Aorta (tissue), 1 donor: ENCODE measurements around a stretch of chr2.

DNA sequence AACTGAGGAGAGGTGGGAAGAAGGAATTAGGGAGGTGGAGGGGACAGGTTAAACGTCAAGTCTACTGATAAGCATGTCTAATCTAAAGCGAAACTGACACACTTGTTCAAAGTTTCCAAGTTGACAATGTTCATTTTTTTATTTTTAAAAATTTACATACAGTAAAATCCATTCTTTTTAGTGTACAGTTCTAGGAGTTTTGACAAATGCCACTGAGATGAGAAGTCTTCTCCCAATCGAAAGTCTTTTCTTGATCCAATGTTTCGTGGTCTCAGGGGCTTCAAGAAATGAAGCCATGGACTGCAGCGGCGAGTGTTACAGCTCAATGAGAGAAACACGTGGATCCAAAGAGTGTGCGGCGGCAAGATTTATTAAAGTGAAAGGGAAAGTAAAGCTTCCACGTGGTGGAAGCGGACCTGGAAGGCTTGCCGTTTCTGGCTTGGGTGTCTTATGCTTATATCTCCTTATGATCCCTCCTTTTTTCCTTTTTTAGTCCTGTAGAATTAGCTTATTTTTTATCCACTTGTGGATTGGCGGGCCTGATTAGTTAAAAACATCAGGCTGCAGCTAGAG lies 11.9 kb upstream of the HNMT start:
- PRO-cap = no peak

- PRO-cap = no peak
These were observed 225.7 kb upstream of the SPOPL start for GRCh38 chr2:138275775-138276421.

DNA sequence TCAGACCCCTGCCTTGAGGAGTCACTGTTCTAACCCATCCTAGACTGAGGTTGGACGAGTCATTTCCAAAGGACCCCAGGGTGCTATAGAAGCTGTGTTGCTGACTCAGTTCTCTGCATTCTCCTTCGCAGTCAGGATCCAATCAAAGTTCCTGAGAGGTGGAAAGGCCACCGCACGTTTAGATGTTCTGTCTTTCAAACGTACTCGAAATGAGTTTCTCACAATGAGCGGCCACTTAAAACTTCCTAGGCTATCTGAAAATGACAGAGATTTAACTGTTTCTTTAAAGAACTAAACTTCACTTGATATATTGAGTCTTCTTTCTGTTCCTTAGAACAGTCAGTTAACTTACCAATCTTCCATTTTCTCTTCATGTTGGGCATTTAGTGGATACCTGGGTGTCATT lies 854.6 kb upstream of the NXPH2 start:
- PRO-cap = no peak

GRCh38 chr2:142716417-142717113 lies 160.9 kb upstream of the KYNU start:
- PRO-cap = no peak

DNA sequence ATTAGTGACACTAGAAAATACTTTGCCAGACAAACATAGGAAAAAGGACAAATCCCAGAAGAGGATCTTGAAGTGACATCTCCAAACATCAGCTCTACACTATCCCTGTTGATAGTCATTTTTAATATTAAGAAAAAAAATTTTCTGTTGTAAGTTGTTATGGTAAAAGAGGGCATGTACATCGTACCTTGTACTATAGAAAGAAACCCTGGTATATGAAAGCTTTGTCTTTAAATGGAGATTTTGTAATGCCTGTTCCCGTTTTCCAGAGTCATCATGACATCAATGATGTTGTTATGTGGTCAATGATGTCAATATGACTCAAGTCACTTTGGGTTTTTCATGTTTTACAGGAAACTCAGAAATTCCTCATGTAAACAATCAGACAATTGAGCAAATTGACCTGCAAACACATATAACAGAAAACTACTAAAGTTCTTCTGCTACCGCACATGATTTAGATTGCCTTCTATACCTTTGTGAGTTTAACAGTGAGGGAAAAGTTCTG lies 4.2 kb upstream of the KYNU start:
- PRO-cap = no peak

DNA sequence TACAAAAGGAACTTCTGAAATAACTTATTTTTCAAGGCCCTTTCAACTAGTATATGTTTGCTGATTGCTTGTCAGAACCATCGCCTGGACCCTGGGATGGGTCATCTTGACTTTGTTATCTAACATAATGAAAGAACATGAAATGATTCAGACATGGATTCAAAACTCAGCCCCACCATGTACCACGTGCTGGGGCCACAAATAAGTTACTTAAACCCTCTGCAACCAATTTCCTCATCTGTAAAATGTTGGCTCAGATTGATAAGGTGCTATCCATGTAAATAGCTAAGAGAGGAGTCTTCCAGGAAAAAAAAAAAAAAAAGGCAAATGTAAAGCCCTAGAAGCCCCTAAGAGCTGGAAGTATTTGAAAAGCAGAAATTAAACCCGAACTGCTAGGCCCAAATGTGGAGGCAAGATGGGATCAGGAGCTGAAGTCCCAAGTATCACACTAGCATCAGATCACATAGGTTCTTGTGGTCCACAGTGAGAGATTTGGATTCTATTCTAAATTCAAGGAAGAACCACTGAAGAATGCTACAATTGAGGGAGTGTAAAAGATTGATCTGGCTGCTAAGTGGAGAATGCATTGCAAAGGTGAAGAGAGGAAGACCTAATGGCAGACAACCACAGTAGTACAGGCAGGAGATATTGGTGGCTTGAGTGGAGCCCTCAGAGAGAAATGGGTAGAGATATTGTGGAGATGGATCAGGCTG lies 574.6 kb downstream of the ARHGAP15 start:
- PRO-cap = no peak

DNA sequence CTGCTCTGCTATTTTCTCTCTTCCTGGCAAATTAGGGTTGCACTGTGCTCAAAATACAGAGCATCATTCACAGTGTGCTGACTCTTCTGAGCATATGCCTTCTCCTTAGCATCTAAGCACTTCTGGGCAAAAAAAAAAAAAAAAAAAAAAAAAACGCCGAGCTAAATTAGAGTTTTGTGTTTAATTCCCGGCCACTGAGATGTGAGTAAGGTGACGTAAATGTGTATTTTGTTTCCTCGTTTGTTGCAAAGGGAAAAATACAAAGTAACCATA lies 538.7 kb downstream of the GTDC1 start:
- PRO-cap = no peak

- PRO-cap = no peak
These were observed 431.2 kb downstream of the GTDC1 start for GRCh38 chr2:143901063-143901649.

DNA sequence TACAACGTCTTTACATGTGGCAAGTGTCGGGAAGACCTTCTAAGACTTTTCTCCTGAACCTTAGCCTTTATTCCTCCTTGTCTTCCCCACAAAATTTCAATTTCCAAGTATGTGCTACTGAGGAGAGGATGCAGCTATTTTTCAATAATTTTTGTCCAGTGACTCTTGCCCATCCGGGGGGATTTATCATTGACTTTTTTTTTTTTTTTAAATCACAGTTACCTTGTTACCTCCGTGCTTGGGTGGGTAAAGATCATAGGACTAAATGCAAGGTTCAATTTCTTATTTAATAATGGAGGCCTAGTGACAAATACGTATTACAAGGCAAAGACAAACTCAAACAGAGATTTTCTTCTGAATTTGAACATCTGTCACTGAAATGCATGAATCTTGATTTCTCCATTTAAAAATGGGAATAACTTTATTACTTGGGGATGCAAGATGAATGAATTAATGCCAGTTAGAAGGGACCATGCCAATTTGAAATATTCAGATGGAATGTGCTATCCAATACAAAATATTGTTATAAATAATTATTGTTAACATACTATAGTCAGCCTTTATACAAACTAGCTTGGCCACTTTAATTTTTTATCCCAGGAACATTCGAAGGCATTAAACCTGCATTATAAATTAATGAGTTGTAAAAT lies 84.1 kb downstream of the ZEB2 start:
- PRO-cap = no peak

DNA sequence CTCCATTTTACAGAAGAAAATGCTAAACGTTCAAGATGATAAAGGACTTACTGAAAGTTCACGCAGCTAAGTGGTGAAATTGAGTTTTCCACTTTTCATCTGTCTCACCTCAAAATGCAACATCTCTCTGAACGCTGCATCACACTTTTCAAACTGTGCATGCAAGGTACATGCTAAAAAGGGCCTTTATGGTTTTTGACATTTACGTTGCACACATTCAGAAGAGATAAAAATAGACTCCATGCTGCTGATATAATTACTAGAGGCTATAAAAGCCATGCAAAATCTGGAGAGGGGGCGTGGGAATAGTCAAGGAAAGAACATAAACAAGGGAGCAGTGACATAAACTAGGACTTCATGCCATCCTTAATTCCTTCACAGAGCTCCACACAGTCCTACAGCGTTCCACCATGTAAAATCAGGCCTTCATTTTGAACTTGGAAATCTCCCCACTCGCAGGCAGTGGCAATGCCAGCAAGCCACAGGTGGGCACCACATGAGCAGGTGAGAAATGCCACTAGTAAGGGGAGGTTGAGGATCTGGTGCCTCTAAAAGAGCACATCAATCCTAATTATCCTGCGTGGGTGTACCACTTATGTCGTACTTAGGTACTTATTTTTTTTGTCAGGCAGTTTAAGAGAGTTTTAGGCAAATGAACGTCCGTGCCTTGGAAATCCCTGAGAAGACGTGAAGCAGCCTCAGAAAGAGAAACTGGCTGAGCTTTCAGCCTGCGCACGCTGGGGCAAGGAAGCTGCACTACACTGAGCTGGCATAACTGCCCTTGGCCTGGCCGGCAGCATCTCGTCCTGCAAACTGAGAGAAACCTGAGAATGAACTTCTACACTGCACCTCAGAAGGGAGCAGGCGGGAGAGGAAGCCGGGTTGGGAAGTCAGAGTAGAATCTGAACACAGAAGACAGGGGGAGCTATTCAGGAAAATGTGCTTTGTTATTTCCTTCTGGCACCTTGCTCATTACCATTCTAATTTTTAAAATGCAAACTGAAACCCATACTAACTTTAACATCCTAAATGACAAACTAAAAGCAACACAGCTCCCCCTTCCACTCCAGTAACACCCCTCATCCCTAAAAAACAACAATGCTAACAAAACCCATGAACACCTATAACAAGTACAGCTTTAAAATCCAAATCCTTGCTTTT lies 71.2 kb downstream of the ZEB2 start:
- PRO-cap = unidirectional peak, minus-strand start at position 815 of the sequence

- PRO-cap = no peak
These were observed 39.3 kb downstream of the ZEB2 start for GRCh38 chr2:144480424-144481115.

DNA sequence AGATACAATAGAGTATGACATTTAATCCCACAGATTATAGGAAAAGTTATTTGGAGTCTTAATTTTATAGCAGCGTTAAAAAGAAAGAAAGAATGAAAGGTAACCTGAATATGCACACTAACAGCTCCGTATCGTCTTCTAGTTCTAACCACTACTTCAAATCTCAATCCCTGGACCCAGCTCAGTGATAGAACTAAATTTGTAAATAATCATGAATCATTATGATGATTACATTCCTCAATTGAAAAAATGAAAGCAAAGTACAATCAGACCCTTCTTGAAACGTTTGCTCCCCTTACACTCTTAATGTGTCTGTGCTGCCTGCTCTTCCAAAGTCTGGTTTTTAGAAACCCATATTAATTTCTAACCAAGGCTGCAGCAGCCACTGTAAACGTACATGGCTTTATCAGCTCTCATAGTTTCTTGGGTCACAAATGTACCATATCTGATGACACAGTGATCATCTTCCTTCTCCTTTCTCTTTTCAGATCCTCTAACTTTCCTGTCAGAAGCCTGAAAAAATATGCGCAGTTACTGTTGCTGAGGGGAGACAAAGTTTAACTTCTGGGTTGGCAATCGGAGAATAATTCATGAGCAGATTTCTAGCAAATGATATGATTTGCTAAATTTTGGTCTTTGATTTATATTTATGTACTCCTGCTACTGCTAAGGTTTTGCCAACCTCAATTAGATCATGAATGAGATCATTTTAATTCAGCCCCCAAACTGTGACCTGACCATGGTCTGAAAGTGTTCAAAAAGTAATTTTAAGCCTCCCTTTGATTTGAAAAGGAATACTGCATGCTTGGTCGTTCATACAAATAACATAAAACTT lies 12.4 kb downstream of the ZEB2 start:
- PRO-cap = no peak

GRCh38 chr2:144517044-144518099 lies 2.5 kb downstream of the ZEB2 start:
- PRO-cap = bidirectional peak, plus-strand start at chr2:144517216, minus-strand start at chr2:144517208; bidirectional peak, plus-strand start at chr2:144517373, minus-strand start at chr2:144517421; bidirectional peak, plus-strand start at chr2:144517717, minus-strand start at chr2:144517656

- PRO-cap = no peak
These were observed 129.0 kb upstream of the ZEB2 start for GRCh38 chr2:144648935-144649401.

DNA sequence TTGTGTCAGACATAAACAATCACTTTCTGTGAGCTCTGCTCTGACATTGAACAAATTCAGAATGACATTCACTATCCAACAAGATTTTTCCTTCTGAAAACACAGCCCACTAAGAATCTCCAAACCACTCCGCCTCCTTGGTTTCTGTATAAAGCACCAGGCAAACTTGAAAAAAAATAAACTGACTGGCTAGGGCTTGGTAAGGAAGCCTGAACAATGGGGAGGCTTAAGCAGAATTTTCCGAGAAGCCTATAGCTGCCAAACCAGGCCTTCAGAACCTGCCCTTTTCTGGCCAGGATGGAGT lies 529.4 kb upstream of the ZEB2 start:
- PRO-cap = no peak

DNA sequence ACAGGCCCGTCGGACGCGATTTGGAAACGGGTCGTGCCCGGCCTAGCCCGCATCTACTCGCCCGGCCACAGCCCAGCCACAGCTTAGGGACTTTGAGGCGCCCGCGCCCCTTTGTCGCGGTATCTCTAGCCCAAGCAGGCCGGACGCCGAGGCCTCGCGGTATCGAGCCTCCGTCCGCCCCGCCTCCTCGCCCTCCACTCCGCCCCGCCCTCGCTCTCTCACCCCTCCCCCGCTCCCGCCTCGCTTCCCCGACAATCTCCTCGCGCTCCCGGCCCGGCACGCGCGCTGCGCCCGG lies 775 bp upstream of the ACVR2A start:
- PRO-cap = no peak

- PRO-cap = no peak
These were observed 17.3 kb downstream of the MBD5 start for GRCh38 chr2:148037970-148038795.

DNA sequence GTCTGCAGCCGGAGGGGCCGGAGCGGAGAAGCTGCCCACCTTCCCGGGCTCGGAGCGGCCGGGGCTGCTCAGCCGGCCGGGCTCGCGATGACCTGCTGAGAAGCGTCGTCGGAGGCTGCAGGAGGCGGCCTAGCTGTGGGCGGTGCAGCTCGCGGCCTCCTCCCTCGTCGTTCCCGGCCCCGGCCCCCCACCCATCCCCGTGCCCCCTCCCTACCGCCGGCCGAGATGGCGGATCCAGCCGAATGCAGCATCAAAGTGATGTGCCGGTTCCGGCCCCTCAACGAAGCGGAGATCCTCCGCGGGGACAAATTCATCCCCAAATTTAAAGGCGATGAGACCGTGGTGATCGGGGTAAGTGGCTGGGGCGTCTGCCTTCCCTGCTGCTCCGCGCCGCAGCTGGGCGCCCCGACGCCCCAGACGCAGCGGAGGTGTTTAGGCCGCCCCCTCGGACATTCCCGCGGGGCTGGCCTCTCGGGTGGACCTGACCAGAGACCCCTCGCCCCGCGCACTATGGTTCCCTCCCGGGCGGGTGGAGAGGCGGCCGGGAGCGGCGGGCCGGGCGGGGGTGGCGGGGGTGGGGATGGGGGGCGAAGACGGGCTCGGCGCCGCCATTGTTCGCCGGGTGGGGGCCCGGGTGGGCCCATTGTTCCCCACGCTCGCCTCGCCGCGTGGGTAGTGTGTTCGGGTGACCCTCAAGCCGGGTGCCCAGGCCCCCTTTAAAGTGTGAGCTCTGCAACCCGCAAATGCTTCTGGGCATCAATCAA lies 548 bp downstream of the KIF5C start:
- PRO-cap = no peak

- PRO-cap = no peak
These were observed 1.9 kb downstream of the RND3 start for GRCh38 chr2:150485621-150485840.

- PRO-cap = no peak
These were observed 8.6 kb upstream of the RND3 start for GRCh38 chr2:150495905-150496617.